ENCODE measurements around the genes GRAMD1B, VWA5A, OR10D3, OR8B3, TBRG1 and SLC37A2.

- RAMPAGE, long total RNA = no peak
- RRBS = no CpG with 5 or more reads among the region's 10 CpGs
Observed at GRCh38 chr11:123100314-123101001, 38.5 kb upstream of the HSPA8 start.

DNA sequence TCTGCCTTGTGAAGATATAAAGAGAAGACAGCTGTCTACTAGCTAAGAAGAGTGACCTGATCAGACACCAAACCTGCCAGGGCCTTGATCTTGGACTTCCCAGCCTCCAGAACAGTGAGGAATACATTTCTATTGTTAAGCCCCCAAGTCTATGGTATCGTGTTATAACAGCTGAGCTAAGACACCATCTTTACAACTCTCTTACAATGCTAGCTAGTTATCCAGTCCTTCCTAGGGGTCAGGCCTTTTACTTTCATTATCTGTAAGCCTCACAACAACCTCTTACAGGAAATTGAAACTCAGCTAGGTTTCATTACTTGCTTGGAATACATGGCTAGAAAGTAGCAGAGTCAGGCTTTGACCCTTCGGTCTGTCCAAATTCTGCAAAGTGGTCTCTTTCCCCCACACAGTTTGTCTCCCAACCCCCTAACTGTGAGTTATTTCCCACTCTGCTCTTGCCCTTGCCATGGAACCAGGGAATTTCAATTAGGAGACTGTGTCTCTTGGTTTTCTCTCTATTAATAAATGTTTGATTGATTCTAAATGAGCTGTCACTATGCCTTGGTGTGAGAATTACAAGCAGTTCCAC is 38.3 kb upstream of the CLMP start:
- RAMPAGE, long total RNA = no peak
- RRBS = no CpG with 5 or more reads among the region's 2 CpGs

GRCh38 chr11:123301387-123301655 is 106.3 kb upstream of the CLMP start:
- RAMPAGE, long total RNA = no peak
- RRBS = no CpG with 5 or more reads among the region's 4 CpGs

GRCh38 chr11:123429746-123430756 is at the start of gene GRAMD1B:
Gene GRAMD1B (plus strand): TSS chr11:123430269.
- RAMPAGE, long total RNA = no peak
- RRBS = 29% methylated on average over 13 of the region's 65 CpGs

DNA sequence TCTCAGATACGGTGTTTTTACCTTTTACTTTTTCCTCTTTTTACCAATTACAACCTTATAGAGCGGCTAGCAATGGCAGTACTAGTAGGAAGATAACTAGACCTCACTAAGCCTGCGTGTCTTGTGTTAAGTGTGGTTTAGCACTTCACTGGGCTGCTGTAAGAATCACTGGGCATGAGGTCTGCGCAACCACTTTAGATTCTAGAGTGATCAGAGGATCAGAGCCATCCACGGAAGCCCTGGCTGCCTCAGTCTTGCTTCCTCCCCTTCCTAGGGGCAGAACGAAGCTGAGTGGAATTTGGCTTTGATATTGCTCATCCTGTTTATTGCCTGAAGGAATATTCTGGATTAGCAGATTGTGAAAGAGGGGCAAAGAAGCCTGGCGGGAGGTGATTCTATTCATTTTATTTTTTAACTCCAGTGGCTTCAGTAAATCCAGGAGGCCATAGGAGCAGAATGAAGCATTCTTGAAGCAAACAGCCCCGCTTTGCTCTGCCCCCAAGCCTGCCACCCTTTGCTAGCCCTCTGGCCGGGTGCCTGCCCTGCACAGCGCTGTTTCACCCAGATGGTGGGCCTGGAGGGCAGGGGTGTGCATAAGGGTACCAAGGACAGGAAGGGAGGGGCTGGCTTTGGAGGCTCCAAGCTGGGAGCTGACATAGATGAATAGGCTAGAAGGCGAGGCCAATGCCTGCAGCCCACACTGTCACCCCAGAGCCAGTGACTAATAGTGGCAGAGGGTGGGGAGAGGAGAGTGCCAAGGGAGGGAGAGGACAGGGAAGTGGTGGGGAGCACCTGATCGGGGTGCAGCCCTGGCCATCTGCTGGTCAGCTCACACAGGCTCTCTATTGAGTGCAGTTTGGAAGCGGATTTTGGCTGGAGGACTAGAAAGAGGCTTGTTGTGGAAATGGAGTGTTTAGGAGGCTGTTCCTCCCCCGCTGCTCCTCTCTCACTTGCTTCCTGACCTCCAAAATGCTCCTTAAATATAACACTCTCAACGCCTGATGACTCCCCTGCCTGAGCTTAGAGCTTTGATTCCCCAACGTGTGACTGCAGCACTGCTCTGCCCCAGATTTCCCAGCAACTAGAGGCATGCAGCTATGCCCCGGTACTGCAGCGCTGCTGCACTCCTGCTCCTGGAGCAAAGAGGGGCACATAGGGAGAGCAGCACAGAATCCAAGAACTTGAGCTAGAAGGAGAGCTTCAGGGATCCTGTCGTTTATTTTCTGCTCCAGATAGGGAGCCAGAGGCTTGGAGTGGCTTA is 88.9 kb downstream of the GRAMD1B start:
- RAMPAGE, long total RNA = no peak
- RRBS = no CpG with 5 or more reads among the region's 19 CpGs

GRCh38 chr11:124113833-124114441 is 1.3 kb upstream of the VWA5A start:
- RAMPAGE, long total RNA = no peak
- RRBS = no CpG with 5 or more reads among the region's 4 CpGs

GRCh38 chr11:124114727-124115547 is at the start of gene VWA5A:
Gene VWA5A (plus strand): TSS chr11:124115450.
- RAMPAGE, long total RNA = no peak
- RRBS = 0% methylated on average over 3 of the region's 17 CpGs

DNA sequence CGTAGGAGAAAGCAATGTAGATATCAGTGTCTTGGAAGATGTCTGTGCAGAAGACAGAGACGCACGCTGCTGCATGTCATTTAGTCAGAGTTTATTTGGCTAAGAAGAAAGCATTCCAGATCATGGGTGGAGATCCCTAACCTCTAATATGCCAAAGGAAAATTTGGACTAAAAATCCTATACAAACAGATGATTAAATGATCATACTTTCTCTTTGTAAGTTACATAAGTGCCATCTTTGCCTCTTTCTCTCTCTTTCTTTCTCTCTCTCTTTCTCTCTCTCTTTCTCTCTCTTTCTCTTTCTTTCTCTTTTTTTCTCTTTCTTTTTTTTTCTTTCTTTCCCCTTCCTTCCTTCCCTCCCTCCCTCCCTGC is at the start of gene OR10D3:
Gene OR10D3, plus strand, starts transcription at position 178 of the 372 bp plus-strand sequence.
- RAMPAGE, long total RNA = no peak
- RRBS = no CpG with 5 or more reads among the region's 3 CpGs

DNA sequence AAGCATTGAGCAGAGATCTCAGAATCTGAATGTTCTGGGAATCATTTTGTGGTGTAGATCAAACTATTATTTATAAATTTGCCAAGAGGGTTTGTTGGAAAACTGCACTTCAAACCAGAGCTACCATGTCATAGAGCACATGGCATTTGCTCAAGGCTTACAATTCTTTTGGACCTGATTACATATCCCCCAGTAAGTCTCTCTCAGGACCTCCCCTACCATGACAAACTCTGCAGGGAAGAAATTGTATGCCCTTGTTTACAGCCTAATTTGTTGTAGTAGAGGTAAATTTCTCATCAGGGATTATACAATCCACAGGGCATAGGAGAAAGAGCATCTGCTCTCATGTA is at the start of gene OR8B3:
Gene OR8B3, minus strand, starts transcription at position 198 of the 350 bp plus-strand sequence.
- RAMPAGE, long total RNA = no peak

DNA sequence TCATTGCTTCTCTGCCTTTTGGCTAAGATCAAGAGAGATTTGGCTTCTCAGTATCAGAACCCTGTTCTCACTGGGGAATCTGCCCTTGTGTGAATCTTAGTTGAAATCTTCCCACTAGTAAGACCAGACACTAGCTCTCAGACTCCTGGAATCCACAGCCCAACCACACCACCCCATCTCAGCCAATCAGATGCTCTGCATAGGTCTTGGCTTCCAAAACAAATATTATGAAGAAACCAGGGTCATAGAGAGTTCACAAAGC is 5.5 kb downstream of the OR8B12 start:
- RAMPAGE, long total RNA = no peak

- RAMPAGE, long total RNA = no peak
- RRBS = 1% methylated on average over 28 of the region's 59 CpGs
Observed at GRCh38 chr11:124622586-124623543, at the start of gene TBRG1. Gene TBRG1 (plus strand): TSS chr11:124622864.

DNA sequence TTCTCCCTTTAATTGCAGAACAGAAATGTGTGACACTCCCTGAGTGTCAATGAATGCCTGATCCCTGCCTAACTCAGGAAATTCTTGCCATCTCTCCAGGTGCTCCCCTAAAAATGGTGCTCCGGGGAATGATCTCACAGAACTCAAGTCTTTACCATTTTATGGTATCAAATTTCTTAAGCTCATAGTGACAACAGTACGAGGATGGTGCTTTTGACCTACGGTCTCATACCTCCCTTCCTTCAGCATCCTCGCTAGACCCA is 13.7 kb downstream of the ROBO4 start:
- RAMPAGE, long total RNA = no peak
- RRBS = no CpG with 5 or more reads among the region's 4 CpGs

- RAMPAGE, long total RNA = no peak
- RRBS = no CpG with 5 or more reads among the region's 3 CpGs
Observed at GRCh38 chr11:124892340-124892983, 5.2 kb downstream of the ROBO4 start.

GRCh38 chr11:124920846-124921597 is 14.8 kb downstream of the HEPACAM start:
- RAMPAGE, long total RNA = no peak
- RRBS = 8% methylated on average over 40 of the region's 82 CpGs

DNA sequence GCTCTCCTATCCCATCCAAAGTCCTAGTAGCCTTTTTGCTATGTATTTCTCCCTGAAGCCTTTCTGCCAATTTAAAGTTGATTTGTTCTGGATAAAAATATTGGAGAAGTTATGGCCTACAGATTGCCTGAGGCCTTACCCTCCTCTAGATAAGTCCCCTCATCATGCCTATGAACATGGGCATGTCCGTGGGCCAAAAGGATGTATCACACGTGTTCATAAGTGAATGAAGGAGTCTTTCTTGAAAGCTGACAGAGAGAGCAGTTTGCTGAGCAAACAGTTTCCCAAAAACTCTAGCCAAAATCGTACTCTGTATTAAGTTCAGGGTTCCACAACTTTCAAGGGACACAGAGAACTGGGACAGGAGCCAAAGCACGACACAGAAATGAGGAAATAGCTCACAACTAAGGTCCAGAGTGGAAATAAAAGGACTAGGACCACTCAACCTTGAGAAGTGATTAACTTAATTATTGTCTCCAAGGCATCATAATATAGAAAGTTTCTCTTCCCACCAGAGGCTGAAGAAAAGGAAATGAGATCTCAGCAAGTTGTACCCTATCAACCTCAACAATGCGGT is 6.6 kb downstream of the HEPACAM start:
- RAMPAGE, long total RNA = no peak
- RRBS = no CpG with 5 or more reads among the region's 5 CpGs

DNA sequence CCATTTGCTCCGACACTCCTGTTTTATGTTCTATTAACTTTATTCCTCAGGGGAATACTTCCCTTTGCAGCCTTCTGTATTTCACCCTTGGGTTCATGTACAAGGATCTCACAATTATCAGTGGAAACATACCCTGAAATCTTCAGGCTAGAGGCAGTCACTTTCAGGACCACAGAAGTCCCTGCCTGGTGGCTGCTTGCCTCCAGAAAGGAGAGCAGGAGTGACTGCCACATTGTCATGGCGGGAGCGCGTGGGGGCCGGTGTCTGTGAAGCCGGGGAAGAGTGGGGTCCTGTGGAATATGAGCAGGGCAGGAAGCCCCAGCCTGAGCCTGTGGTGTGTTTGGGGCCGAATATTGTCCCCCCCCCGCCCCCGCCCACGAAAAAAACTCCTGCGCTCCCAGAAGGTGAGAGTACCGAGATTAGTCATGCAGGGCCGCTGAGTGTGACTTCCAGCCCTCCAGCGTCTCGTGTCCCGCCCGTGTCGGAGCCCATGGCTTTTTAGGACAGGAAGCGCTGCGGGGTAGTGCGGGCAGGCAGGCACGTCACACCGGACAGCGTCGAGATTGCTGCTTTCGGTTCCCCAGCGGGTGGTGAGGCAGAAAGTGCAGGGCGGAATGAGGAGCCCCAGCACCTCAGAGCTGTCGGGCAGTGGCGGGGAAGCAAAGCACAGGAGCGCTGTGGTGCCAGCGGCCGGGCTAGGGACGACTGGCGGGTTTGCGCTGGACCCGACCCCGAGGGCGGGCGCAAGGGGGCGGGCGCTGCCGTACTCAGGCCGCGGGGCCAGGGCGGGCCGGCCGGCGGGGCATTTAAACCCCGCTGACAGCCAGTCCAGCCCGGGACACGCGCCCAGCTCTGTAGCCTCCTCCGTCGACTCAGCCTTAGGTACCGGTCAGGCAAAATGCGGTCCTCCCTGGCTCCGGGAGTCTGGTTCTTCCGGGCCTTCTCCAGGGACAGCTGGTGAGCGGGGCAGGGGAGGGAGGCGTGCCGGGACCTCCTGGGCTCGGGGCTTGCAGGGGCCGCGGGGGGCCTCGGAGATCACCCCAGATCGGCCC is at the start of gene SLC37A2:
Gene SLC37A2, plus strand, starts transcription at position 836 of the 1,052 bp plus-strand sequence.
- RAMPAGE, long total RNA = no peak
- RRBS = 3% methylated on average over 21 of the region's 67 CpGs

- RAMPAGE, long total RNA = no peak
- RRBS = no CpG with 5 or more reads among the region's 8 CpGs
Observed at GRCh38 chr11:125070647-125071283, 7.7 kb downstream of the SLC37A2 start.

DNA sequence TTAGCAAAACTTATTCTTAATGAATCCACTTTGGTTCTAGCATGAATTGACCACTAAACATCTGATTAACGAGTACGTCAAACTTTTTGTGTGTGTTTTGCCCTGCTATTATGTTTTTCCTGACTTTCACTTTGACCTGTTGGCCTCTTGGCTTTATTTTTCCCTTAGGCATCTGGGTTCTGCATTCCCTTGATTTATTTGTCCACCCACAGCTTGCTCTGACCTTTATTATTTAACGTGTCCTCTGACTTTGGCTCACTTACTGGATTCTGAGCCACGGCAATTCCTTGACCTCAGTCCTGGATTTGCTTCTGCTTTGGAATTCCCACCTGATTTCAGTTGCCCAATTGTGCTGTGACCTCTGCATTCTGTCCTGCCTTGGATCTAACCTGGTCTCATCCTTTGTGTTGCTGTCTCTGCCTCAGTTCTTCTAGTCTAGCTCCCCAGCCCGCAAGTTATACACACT is 12.1 kb upstream of the TMEM218 start:
- RAMPAGE, long total RNA = no peak
- RRBS = no CpG with 5 or more reads among the region's 5 CpGs

GRCh38 chr11:125188587-125189100 is 24.1 kb downstream of the PKNOX2 start:
- RAMPAGE, long total RNA = no peak
- RRBS = no CpG with 5 or more reads among the region's 12 CpGs

DNA sequence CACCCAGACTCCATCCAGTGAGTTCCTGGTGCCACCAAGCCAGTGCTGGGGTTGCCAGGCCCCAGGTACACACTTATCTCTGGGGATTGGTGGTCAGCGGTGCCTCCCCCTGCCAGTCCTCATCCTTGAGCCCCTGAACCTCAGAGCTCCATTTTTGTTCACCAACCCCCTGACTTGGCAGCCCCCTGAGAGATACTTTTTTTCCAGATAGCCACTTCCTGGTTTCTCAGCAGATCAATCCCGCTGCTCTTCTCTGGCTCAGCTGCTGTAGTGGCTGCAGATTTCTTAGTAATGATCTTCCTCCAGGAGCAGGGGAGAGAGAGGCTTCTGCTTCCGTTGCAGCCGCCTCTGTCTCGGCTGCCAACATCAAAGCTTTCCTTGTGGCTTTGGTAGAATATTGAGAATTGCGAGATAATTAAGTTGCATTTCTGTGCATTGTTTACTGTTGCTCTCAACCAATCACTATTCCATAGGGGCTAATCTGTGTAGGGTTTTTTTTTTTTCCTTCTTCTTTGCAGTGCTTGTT is 92.0 kb downstream of the PKNOX2 start:
- RAMPAGE, long total RNA = no peak
- RRBS = no CpG with 5 or more reads among the region's 6 CpGs